Measurements from ENCODE around the genes OR10G4, CCDC15 and PKNOX2.

- RRBS, 2 experiments: no CpG with 5 or more reads among the region's 2 CpGs
Observed at GRCh38 chr11:122146481-122146742, 30.4 kb upstream of the BLID start.

GRCh38 chr11:122157484-122157911 is 41.5 kb upstream of the BLID start:
- RRBS, 2 experiments: no CpG with 5 or more reads among the region's 4 CpGs

GRCh38 chr11:122556567-122556938 is 99.0 kb upstream of the UBASH3B start:
- RRBS, 2 experiments: 2 to 5% methylated on average over 16 of the region's 33 CpGs

DNA sequence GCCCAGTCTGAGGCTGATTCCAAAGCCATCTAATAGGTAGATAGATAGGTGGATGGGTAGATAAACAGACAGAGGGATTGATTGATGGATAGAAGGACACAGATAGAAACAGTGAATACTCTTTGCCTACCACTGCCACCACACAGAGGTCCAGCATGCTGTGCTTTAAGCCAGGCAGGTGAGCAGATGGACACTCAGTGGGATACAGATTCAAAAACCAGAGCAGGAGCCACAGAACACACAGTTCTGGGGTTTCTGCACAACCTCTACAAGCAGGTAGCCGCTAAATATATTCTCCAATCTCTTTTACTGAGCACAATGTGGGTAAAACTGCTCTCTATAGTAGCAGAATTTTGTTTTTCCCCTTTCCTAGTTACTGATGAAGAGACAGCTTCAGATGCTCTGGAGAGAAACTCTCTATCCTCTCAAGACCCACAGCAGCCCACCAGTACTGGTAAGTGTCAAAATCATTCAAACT is 20.4 kb upstream of the JHY start:
- RRBS, 2 experiments: no CpG with 5 or more reads among the region's 1 CpG

DNA sequence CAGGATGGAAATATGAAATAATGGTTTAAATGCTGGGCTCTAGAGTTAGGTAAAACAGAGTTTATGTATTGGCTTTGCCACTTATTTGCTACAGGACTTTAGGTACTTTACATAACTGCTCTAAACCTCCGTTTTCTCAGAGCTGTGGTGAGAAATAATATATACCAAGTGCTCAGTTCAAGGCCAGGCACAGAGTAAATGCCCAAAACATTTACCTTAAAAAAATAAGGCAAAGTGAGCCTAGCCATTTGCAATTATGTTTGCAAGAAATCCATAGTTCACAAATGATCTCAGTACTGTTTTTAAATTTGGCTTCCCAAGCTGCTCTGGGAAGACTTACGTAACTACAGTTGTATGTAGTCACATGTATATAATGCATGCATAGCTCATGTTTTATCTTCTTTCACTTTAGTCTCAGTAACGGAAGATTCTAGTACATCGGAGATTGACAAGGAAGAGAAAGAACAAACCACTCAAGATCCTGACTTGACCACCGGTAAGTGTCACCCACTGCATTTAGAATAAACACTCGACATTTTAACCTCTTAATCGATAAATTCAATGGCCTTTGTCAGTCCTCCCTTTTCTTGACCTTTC is 18.2 kb upstream of the JHY start:
- RRBS, 2 experiments: no CpG with 5 or more reads among the region's 7 CpGs

DNA sequence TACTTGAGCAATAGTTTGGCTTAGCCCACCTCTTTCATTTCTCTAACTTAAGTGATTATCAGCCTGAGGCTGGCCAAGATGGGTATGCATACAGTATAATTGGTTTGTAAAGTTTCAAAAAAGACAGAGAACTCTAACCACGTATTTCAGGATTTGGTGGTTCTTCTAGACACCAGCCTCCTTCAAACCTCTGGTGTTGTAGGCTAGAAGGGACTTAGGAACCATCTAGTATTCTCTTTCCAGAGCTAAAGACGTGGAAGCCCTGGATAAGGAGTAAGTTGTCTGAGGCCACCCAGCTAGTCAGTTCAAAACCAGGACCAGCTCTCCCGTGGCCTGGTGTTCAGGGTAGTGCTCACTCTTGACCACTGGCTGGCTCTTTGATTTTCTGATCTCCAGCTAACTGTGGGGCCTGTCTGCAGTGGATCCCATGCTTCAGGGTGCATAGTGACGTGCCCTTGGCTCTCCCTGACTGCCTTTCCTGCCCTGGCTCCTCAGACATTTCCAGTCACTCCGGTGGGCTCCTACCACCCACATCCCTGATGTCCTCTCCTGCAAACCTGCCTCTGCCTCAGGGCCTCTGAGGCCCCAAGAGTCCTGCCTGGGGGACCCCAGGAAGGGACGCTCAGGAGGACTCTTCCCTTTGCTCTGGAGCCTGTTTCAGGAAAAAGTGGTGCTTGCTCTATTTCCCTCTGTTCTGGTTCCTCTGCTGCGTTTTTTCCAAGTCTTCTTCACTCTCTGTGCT is 1.3 kb downstream of the CLMP start:
- RRBS, 2 experiments: no CpG with 5 or more reads among the region's 7 CpGs

DNA sequence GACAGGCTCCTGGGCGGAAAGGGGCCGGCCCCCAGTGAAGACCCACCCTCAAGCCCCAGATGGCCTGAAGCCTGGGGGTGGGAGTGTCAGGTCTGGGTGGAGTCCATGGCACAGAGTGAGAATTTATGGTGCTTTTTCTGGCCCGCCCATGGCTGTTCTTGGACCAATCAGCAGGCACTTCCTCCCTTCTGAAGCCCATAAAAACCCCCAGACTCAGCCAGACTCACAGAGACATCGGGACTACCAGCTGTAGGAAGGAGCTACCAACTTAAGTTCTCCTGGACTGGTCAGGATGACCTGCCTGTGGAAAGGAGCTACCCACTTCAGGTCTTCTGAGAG is 104.0 kb upstream of the CLMP start:
- RRBS, 2 experiments: no CpG with 5 or more reads among the region's 4 CpGs

GRCh38 chr11:123301387-123301655 is 106.3 kb upstream of the CLMP start:
- RRBS, 2 experiments: no CpG with 5 or more reads among the region's 4 CpGs

DNA sequence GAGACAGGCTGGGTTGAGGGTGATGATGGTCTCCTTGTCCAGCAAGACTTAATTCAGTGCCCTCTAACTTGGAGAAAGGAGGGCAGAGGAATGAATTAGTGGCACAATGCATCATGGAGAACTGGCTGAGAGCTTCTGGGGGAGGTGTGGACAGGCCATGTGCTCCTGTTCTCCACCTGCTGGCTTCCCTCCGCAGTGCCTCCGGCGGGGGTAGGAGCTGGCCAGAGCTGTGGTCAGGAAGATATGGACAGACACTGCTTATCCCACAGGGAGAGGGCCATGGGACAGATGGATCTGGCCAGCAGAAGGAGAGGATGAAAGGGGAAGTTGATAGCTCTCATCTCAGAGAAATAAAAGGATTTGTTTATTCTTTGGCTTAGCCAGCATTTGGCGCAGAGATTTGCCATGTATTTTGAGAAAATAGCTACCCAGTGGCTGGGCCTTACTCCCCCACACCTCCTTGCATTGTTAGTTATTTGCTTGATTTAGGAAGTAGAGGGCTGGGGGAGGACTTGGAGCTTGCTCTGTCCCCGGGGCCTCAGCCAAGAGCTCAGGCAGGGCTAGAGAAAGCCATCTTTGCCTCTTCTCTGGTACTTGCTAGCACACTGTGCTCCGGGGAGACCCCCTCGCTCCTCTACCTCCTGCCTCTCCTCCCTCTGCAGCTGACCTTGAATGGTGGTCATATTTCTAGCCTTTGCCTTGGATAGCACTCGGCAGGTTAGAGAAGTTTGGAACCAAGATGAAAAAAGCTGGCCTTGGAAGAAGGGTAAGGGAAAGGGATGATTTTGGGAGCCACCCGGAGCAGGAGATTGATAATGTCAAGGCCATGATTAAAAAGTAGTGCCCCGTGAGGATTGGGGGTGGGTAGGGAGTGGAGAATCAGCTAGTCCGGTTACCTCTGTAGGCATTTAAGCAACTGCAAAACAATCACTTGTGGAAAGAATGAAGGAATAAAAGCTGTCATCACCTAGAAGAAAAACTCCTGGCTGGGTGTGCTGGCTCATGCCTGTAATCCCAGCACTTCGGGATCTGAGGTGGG is 93.0 kb downstream of the SCN3B start:
- RRBS, 2 experiments: 31 to 47% methylated on average over 4 of the region's 12 CpGs

- RRBS, 2 experiments: 50% methylated on average over 17 to 18 of the region's 49 CpGs
Observed at GRCh38 chr11:123576865-123577902, 77.2 kb downstream of the SCN3B start.

- RRBS, 2 experiments: no CpG with 5 or more reads among the region's 10 CpGs
Observed at GRCh38 chr11:123587977-123588531, 66.4 kb downstream of the SCN3B start.

- RRBS, 2 experiments: no CpG with 5 or more reads among the region's 2 CpGs
Observed at GRCh38 chr11:124012846-124013282, at the start of gene OR10G4. Gene OR10G4, plus strand, starts transcription at chr11:124012997.

DNA sequence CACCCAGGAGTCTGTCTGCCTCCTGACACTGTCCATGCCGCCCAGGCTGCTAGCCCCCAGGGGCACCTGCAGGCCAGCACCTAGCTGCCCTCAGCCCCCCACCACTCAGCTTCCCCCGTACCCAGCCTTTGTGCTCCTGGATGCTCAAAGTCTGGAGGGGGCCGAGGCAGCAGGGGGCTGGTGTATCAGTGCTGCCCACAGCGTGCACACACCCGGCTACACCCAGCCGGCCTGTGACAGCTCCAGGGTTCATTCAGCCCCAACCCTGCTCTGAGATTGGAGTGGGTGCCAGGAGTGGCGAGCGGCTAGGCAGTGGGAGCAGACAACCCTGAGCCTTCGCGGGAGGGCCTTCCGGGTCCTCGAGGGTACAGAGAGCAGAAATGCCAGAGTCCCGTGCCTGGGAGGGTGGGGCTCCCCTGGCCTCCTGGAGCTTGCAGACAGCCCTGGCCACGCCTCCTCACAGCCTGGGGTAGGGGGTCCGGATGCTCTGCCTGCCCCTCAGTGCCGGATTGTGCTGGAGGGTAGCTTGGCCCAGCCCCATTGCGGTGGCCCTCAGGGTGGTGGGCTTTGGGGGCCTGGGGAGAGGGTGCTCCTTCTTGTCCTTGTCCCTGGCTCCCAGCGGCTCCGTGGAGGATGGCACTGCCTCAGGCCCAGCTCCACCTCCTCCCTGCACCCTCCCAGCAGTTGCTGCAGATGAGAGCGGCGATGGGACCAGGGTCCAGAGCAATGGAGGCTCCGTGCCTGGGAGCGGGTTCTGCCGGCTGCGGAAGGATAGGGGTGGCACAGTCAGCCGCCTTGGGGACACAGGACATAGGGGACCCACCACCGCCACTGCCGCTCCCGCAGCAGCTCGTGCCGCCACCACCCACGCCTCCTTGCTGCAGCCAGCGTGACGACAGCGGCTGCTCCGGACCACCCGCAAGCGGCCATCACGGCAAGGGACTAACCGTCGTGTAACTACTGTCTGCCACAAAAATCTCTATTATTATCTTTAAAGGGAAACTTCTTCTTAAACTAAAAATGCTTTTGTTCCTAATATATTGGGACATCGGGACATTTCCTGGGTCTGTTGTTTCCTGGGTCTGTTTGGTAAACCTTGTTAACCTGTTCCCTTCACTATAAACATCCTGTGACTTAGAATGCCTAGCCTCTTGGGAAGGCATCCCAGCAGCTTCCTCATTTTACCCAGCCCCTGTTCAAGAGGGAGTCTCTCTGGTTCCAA is 34.9 kb upstream of the OR10G7 start:
- RRBS, 2 experiments: 32 to 60% methylated on average over 3 to 7 of the region's 42 CpGs

DNA sequence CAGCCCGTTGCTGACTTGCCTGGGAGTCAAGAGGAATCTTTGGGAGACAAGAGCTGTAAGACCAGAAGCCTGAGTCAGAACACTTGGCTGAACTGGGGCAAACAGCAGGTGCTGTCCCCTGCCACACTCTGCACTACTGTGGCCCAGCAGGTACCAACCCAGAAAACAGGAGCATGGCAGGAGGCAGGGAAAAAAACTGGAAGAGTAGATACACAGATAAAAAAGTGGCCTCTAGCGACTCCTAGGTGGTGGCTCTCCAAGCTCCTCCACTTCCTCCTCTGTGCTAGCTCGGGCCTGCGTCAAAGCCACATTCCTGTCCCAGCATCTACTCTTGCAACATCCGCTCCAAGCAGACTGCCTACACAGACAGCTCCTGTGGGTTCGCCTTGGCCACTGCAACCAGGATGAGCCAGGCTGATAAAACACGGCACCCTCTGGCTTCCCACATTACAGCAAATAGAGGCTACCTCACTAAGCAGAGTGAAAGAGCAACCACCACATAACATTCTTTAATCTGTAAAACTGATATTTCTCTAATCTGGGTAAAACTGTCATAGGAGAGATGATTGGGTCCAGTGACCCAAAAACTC is 6.9 kb downstream of the OR8B12 start:
- RRBS, 2 experiments: no CpG with 5 or more reads among the region's 7 CpGs

GRCh38 chr11:124748198-124748929 is 3.7 kb downstream of the VSIG2 start:
- RRBS, 2 experiments: 86% methylated on average over 1 of the region's 18 CpGs; no CpG with 5 or more reads in 1 of the 2 experiments

- RRBS, 2 experiments: under 1 to 4% methylated on average over 10 to 15 of the region's 53 CpGs
Observed at GRCh38 chr11:124953802-124954634, at the start of gene CCDC15. Gene CCDC15, plus strand, starts transcription at chr11:124954202.

GRCh38 chr11:124987264-124988106 is 33.5 kb downstream of the CCDC15 start:
- RRBS, 2 experiments: no CpG with 5 or more reads among the region's 3 CpGs

GRCh38 chr11:125063522-125064073 is 493 bp downstream of the SLC37A2 start:
- RRBS, 2 experiments: 7 to 13% methylated on average over 1 of the region's 30 CpGs

DNA sequence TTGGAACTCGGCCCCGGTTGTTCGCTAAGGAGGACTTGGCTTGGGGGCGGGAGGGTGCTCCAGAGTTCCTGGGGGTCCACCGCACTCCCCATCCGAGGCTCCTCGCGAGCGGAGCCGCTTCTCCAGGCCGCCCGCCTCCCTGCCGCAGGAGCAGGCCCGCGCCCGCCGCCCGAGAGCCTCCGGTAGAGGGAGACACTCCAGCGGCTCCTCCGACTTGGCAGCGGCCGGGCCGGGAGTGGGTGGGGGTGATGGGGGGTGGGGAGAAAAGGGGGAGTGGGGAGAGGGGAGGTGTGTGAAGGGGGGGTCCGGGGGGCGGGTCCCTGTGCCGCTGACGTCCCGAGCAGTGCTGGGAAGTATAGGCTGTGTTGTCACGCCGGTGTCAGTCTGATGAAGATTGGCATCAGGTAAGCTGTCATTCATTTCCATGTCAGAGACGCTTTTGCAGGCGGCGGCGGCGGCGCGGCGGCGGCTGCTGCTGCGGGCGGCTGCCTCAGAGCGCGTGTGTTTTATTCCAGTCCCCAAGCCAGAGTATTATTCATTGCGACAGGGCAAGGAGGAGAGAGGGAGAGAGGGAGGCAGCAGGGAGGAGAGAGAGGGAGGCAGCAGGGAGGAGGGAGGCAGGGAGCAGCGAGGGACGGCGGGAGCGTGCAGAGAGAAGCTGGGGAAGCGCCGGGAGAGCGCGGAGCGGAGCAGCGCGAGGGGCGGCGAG is at the start of gene PKNOX2:
Gene PKNOX2 (plus strand): TSS at position 379 of the 709 bp plus-strand sequence.
- RRBS, 2 experiments: 1 to 6% methylated on average over 21 of the region's 58 CpGs

GRCh38 chr11:125188587-125189100 is 24.1 kb downstream of the PKNOX2 start:
- RRBS, 2 experiments: no CpG with 5 or more reads among the region's 12 CpGs